SJSA1 (cell line): Measurements from ENCODE around the genes PSEN1 and ACOT4.

DNA sequence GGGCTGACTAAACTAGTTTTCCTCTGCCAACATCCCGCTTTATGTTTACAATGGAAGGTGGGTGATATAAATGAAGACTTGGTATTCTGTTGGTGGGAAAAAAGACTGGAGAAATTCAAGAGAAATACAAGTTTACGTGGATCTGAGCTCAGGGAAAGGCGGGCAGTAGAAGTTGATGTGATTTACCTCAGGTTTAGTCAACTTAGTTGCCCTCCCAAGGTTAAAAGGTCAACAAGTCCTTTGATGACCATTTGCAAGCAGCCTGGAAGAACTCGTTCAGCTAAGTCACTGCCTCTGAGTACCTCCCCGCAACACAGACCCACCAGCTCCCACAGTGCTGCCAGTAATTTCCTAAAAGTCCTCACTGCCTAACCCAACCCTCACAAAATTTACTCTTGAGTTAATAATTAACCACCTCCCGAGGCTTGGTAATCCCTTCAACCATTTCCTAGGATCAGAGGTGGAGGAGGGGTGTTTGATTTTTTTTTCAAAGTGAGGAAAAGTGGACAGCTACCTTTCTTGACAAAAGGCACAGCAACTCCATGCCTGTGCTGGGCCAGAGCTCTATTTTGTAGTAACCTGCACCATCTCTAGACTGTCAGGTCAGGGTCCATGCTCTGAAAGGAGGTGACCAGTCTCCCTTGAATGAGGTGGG is 55.8 kb downstream of the MAP3K9 start:
- RAMPAGE, long total RNA: no peak

DNA sequence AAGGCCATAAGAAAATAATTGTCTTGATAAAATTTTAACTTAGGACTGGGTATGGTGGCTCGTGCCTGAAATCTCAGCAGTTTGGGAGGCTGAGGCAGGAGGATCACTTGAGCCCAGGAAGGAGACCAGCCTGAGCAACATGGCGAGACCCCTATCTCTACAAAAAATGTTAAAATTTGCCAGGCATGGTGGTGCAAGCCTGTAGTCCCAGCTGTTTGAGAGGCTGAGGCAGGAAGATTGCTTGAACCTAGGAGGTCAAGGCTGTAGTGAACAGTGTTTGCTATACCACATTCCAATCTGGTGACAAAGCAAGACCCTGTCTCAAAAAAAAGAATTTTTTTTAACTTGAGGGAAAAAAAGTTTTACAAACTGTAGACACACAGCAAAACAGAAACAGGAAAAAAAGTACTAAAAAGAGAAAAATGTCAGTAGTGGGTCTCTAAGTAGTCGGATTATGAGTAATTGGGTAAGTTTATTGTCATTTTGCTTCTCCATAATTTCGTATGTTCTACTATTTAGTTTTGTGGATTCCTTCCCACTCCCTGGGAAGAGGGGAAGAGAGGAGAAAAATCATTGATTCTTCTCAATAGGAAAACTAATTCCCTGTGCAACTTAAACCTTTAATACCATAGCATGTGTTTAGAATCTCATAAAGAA is 2.4 kb upstream of the MAP3K9 start:
- RAMPAGE, long total RNA: no peak

DNA sequence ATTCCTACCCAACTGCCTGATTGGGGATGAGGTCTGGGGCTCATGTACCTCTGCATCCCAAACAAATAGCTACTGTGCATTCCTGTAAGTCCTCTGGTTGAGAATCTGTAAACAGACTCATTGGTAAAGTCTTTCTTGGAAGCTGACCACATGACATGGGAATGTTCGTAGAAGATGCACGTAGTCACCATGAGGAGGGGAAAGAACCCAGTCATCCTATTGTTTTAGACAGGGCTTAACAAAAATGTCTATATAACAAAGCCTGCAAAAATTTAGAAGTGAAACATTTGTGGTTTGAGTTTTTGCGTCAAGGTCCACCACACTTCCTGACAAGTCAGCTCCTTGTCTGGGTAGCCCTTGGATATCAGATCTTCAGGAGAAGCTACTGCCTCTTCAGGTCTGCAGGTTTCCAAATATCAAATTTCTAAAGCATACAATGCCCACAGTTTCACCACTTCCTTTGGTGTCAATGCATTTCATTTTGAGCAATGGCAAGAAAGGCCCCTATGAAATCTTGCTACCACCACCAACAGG is 177.9 kb upstream of the SIPA1L1 start:
- RAMPAGE, long total RNA: no peak

- RAMPAGE, long total RNA: no peak
Observed at GRCh38 chr14:71333172-71334008, 13.1 kb downstream of the SIPA1L1 start.

DNA sequence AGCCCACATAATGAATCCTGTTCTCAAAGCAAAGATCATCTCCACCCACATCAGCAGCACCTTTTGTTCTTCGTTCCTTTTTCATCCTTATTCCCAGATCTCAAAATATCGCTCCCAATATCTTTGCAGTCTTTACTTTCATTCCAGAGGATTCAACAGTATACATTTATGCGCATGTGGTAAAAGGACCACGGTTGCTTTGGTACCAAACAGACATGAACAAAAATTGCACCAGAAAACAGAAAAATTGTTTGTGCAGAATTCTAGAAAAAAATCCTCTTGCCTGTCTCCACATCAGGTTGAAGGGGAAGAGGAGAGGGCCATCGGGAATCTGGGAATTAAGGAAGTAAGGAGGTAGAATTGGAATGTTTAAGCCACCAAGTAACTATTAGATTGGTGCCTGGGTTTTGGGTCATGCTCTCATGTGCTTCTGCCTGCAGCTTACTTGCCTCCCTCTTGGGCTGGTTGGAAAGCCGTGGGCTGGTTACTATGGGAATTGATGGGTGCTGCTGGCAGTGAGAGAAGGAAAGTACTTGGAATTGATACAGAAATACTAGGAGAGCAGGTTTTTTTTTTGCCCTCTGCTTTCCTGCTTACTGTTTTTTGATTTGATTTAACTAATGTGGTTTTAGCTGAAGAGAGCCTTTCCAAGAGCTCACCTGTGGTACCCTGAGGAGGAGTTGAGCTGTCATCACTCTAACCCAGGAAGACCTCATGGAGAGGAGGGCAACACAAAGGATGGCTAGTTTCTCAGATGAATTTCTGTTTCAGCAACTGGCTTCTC is 118.3 kb downstream of the SIPA1L1 start:
- RAMPAGE, long total RNA: no peak

GRCh38 chr14:72714700-72715141 is 179.2 kb downstream of the DPF3 start:
- RAMPAGE, long total RNA: no peak

DNA sequence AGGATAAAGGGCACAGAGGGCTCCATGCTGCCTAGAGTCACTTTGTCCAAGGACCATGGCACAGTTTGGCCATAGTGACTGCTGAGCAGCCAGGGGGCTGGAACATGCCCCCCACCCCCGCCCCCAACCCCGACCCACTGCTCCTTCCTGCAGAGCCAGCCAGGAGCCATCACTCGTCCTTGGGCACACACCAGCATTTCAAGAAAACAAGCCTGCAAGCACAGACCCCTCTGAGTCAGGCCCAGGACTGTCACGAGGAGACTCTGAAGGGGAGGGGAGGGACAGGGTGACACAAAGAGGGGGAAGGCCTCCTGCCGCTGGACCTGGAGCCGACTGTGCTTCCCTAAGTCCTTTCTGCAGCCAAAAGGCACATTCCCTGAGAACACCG is 101.9 kb downstream of the DPF3 start:
- RAMPAGE, long total RNA: no peak

DNA sequence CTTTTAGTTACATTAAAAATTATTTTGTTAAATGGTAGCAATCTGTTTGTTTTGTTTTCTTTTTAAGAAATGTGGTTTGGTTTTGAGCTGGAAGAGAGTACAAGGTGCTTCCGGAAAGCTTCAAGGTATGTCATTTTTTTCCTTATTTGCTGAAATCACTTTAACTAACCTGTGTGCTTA is 25.0 kb downstream of the RBM25 start:
- RAMPAGE, long total RNA: no peak

DNA sequence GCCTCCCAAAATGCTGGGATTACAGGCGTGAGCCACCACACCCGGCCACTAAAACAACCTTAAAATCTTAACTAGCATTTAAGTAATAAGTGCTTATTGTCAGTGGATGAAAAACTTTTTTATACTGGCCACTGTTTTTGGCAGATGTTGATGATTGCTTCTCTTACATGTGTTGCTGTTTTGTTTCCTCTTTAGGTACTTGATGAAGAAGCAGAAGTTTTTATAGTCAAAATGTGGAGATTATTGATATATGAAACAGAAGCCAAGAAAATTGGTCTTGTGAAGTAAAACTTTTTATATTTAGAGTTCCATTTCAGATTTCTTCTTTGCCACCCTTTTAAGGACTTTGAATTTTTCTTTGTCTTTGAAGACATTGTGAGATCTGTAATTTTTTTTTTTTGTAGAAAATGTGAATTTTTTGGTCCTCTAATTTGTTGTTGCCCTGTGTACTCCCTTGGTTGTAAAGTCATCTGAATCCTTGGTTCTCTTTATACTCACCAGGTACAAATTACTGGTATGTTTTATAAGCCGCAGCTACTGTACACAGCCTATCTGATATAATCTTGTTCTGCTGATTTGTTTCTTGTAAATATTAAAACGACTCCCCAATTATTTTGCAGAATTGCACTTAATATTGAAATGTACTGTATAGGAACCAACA is 16.7 kb upstream of the PSEN1 start:
- RAMPAGE, long total RNA: no peak

- RAMPAGE, long total RNA: no peak
Observed at GRCh38 chr14:73129194-73130369, 6.7 kb upstream of the PSEN1 start.

DNA sequence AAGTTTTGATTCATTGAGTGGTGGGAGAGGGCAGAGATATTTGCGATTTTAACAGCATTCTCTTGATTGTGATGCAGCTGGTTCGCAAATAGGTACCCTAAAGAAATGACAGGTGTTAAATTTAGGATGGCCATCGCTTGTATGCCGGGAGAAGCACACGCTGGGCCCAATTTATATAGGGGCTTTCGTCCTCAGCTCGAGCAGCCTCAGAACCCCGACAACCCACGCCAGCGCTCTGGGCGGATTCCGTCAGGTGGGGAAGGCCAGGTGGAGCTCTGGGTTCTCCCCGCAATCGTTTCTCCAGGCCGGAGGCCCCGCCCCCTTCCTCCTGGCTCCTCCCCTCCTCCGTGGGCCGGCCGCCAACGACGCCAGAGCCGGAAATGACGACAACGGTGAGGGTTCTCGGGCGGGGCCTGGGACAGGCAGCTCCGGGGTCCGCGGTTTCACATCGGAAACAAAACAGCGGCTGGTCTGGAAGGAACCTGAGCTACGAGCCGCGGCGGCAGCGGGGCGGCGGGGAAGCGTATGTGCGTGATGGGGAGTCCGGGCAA is at the start of gene PSEN1:
TSS of gene PSEN1 (plus strand) at position 451 of the 551 bp plus-strand sequence.
- RAMPAGE, long total RNA: no peak

DNA sequence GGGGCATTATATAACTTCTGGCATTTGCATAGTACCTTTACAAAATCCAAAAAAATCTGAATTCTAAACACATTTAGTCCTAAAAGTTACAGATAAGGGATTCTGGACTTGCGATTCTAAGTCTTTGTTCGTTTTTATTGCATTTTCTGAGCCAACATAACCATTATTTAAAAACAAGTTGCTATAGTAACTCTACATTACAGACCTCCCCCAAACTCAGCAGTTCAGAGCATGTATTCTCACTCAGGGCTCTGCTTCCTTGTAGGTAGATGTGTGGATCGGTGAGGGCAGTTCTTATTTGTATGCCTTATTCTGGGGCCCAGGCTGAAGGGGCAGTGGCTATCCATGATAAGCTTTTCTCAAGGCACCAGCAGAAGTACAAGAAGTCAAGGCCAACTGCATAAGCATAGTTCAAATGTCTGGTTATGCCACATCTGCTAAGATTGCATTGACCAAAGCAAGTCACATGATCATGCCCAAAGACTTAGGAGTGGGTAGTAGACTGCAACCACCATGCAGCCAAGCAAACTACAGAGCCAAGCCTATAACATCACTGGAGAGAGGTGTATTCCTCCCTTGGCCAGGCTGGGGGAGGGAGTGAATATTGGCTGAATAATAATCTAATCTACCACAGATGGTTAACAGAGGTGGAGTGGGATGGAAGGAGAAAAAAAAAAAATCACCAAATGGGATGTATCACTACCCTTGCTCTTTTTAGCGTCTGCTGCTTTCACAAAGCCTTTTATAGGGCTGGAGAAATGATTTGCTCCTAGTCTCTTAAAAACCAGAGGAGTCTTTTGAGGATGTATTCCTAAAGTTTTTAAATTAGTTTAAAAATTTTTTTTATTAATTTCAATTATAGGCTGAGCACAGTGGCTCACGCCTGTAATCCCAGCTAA is 4.6 kb downstream of the PSEN1 start:
- RAMPAGE, long total RNA: no peak

DNA sequence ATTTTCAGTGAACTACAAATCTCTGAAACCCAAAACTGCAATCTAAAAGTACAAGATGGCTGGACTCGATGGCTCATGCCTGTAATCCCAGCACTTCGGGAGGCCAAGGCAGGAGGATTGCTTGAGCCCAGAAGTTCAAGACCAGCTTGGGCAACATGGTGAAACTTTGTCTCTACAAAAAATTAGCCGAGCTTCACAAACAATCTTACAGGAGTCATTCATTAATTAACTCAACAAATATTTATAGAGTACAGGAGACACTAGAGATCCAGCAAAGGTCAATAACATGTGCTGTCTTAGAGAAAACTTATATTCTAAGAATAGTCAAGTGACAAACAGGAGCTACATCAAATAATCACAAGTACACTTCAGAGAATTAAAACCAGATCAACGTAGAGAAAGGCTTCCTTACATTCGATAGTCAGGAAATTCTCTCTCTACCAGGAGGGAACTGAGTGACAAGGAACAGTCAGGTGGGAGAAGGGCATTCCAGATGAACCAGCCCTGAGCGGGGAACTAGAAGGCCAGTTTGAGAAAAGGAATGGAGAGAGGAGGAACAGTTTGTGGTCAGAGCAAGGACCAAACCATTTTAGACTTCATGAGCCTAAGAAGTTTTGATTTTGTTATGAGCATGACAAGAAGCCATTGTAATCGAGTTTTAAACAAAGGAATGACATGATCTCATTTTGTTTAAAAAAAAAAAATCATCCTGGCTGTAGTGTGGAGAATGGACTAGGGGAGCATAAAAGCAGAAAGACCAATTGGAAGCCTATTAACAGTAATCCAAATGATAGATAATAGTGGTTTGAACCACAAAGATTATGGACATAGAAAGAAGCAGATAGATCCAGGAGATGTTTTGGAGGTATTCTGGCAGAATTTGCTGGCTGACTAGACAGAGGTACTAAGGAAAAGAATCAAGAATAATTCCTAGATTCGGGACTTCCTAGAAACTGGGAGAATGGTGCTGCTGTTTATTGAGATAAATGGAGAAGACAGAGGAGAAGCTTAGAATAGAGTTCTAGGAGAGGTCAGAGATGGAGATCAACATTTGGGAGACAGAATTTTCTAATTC is 27.3 kb downstream of the PSEN1 start:
- RAMPAGE, long total RNA: no peak

GRCh38 chr14:73428257-73428839 is 30.0 kb downstream of the NUMB start:
- RAMPAGE, long total RNA: no peak

DNA sequence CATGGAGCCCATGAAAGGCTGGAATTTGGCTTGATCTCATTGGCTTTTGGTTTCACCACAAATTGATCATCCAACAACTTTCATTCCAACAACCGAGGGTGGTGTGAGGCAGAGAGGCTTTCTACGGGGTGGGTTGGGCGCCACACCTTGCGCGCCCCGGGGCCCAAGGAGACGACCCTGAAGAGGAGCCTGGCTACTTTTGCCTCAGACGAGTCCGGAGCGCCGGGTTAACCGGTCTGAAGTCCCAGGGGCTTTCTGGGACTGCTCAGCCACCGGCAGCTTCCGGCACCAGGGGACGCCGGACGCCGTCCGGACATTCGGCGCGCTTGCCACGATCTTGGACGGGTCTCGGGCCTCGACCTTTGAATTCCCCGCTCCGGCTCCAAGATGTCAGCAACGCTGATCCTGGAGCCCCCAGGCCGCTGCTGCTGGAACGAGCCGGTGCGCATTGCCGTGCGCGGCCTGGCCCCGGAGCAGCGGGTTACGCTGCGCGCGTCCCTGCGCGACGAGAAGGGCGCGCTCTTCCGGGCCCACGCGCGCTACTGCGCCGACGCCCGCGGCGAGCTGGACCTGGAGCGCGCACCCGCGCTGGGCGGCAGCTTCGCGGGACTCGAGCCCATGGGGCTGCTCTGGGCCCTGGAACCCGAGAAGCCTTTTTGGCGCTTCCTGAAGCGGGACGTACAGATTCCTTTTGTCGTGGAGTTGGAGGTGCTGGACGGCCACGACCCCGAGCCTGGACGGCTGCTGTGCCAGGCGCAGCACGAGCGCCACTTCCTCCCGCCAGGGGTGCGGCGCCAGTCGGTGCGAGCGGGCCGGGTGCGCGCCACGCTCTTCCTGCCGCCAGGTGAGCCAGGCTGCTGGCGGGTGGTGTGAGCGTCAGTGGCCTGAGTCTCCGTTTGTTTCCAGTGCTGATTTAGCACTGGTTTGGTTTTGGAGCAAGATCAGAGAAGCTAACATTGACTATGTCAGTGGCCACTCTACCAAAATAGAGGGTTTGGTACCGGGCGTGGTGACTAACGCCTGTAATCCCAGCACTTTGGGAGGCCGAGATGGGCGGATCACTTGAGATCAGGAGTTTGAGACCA is at the start of gene ACOT4:
TSS of gene ACOT4 (plus strand) at position 301 of the 1,085 bp plus-strand sequence.
- RAMPAGE, long total RNA: no peak

- RAMPAGE, long total RNA: no peak
Observed at GRCh38 chr14:73633368-73634198, 11.2 kb upstream of the DNAL1 start.

- RAMPAGE, long total RNA: no peak
Observed at GRCh38 chr14:73634199-73634745, 10.5 kb upstream of the DNAL1 start.

GRCh38 chr14:73717654-73717963 is 3.4 kb upstream of the PNMA1 start:
- RAMPAGE, long total RNA: no peak

DNA sequence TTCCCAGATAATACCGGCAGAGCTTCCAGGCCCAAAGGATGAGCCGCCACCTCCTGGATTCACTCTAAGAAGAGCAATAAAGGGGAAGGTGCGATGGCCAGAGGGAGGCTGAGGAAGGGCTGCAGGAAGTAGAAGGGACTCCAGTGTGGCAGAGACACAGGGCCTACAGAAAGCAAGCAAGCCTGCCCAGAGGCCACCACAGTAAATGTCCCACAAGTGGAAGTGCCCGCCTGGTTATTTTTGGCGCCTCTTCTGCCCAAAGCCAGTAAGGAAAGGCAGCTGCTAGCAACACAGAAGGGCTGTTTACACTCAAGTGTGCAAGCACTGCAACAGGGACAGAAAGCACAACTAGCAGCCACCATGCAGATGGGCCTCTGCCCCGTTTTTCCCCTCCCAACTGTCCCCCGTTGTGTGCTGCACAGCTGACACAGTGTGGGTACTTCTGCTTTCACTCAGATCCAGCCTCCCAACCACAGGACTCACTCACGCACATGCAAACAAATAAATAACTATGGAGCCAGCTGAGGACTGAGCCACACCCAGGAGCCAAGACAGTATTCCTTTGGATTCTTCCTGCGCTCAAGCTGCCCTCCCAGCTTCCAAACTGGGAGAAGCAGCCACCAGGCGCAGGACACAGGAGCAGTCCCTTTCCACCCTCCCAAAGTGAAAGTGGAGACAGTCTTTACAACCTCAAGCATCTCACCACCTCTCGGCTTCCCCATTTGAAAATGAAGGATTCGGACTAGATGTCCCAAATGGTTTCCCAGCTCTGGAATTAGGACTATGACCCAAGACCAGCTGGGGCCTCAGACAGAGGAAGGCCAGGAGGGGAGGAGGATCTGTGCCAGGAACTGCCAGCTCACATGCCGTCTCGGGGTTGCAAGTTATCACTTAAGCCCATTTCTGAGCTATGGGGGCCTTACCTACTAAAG is 6.0 kb downstream of the MIDEAS start:
- RAMPAGE, long total RNA: no peak

DNA sequence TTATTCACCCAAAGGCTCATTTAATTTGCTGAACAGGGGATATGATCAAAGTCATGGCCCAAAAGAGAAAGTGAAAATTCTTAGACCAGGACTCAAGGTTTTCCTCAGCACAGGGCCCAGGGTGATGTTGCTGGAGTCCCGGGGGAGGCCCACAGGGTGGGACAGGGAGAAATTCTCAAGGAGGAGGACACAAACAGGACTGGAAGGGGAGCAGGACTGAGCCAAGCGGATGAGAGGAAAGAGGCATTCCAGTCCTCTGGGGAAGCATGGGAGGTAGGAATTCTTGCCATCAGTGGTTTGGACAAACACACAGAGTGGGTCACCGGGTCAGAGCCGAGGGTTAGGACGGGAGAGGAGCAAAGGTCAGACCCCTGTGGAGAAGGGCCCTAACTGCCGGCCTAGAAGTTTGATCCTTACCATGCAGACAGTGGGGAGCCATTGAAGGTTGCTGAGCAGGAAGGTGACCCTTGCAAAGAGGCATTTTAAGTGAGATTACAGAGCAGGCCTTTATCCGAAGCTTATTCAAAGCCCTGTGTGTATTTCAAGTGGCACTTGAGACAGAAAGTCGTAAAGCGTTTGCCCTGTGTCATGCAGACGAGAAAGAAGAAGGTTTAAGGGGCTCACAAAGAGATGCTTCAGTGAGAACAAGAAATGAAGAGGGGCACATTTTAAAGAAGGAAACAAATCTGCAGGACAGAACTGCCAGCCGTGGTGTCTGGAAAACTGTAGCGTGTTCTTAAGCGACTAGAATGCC is 23.2 kb upstream of the MIDEAS start:
- RAMPAGE, long total RNA: no peak